Breast epithelium (tissue), 2 donors: ENCODE measurements around the gene SRR.

GRCh38 chr17:2050945-2051948, 3.7 kb upstream of the HIC1 start:
- PRO-cap = unidirectional peak, minus-strand start at chr17:2051162
- RAMPAGE, long total RNA, 2 experiments = no peak in any of the 2 experiments

DNA sequence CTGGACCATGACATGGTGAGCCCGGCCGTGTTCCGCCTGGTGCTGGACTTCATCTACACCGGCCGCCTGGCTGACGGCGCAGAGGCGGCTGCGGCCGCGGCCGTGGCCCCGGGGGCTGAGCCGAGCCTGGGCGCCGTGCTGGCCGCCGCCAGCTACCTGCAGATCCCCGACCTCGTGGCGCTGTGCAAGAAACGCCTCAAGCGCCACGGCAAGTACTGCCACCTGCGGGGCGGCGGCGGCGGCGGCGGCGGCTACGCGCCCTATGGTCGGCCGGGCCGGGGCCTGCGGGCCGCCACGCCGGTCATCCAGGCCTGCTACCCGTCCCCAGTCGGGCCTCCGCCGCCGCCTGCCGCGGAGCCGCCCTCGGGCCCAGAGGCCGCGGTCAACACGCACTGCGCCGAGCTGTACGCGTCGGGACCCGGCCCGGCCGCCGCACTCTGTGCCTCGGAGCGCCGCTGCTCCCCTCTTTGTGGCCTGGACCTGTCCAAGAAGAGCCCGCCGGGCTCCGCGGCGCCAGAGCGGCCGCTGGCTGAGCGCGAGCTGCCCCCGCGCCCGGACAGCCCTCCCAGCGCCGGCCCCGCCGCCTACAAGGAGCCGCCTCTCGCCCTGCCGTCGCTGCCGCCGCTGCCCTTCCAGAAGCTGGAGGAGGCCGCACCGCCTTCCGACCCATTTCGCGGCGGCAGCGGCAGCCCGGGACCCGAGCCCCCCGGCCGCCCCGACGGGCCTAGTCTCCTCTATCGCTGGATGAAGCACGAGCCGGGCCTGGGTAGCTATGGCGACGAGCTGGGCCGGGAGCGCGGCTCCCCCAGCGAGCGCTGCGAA, 2.2 kb downstream of the HIC1 start:
- PRO-cap = no peak
- RAMPAGE, long total RNA, 2 experiments = no peak in any of the 2 experiments

DNA sequence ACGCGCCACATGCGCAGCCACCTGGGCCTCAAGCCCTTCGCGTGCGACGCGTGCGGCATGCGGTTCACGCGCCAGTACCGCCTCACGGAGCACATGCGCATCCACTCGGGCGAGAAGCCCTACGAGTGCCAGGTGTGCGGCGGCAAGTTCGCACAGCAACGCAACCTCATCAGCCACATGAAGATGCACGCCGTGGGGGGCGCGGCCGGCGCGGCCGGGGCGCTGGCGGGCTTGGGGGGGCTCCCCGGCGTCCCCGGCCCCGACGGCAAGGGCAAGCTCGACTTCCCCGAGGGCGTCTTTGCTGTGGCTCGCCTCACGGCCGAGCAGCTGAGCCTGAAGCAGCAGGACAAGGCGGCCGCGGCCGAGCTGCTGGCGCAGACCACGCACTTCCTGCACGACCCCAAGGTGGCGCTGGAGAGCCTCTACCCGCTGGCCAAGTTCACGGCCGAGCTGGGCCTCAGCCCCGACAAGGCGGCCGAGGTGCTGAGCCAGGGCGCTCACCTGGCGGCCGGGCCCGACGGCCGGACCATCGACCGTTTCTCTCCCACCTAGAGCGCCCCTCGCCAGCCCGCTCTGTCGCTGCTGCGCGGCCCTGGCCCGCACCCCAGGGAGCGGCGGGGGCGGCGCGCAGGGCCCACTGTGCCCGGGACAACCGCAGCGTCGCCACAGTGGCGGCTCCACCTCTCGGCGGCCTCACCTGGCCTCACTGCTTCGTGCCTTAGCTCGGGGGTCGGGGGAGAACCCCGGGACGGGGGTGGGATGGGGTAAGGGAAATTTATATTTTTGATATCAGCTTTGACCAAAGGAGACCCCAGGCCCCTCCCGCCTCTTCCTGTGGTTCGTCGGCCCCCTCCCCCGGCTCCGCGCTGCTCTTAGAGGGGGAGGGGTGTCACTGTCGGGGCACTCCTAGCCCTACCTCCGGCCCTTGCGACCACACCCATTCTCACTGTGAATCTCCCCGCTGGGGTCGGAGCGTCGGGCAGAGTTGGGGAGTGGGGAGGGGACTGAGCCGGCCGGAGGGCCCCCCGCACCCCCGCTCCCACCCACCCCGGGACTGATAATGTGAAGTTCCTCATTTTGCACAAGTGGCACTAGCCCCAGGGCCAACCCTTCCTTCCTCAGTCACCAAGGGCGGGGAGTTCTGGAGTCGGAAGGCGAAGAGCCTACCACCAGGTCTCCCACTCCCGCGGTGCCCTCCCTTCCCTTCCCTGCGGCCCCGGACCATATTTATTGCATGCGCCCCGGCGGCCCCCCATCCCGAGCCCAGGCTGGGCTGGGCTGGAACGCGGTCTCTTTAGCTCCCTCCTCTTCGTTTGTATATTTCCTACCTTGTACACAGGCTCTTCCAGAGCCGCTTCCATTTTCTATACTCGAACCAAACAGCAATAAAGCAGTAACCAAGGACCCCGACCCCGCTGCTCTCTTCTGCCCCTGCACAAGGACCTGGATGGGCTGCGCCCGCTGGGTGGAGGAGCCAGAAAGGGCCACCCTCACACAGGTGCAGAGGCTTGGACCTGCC, 3.9 kb downstream of the HIC1 start:
- PRO-cap = no peak
- RAMPAGE, long total RNA, 2 experiments = no peak in any of the 2 experiments

DNA sequence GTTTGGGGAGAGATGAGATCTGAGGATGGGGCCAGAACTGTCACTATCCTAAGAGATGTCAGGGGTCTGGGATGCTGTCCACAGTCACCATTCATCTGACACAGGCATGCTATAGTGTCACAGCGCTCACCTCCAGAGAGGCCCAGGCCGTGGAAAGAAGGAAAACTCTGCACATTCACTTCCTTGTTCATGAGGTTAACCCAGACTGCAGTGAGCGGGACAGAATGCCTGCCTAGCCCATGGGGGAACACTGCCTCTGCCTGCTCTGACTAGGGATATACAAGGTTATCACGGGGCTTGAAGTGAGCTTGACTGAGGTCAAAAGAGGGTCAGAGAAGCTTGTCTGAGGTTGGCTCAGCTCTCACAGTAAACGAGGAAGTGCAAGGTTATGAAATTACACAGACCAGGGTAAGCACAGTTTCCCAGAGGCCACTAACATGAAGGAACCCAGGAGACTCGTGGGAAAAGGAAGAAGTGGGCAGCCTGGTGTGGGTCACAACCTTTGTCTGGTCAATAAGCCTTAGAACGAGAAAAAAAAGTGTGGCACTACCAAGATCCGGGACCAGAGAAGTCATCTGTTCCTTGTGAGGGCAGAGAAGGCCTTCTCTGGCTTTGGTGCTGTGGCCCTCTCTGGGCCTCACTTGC, 28.7 kb downstream of the HIC1 start:
- PRO-cap = no peak
- RAMPAGE, long total RNA, 2 experiments = no peak in any of the 2 experiments

DNA sequence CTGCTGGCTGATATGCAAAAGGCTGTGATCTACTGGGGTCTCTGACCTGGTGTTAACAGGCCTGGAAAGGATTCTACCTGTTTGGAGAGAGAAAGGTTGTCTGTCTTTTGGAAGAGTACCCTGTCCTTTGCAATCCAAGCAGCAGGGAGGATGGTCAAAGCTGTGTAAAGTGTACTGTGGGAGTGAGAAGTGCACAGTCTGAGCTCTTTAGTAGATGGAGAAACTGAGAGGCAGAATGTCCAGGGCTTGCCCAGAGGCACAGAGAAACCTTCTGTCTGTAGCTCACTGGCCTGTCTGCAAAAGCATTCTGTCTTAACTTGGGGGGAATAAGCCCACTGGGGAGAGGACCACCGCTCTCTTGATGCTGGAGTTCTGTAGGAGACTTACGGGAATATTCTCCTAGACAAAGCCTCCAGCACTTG, 33.6 kb downstream of the HIC1 start:
- PRO-cap = no peak
- RAMPAGE, long total RNA, 2 experiments = no peak in any of the 2 experiments

DNA sequence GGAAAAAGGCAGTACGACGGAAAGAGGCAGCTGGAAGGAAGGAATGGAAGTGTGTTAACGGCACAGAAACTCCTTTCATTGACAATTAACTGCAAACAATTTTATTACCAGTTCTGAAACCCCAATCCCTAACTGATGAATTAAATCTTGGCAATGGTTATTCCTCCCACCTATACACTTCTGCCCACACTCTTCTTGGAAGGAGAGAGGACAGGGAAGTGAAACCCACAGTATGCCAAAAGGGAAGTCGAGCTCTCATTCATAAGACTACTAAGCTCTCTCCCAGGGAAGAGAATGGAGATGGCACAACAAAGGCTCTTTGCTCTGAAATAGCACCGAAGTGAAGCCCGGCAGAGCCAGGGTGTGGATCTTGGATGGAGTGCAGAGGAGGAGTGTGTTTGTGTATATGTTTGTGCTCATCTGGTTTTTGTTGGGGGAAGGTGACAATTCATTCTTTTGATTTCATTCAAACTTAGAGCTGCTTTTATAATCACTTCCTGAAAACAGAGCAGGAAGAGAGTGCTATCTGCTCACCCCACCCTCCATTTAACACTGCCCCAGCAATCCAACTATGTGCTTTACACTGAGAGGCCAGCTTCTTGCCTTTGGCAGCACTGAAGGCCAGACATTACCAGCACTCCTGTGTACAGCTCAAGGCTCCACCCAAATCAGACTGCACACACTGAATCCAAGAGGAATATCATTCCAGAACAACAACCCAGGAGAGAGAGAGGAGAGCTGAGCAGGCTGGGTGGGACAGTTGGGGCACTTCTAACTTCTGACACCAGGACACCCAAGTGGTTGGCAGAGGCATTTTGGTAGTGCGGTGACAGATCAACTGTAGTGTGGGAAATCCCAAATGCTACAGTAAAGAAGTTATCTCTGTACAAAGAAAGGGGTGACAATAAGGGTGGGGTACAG, 68.7 kb downstream of the HIC1 start:
- PRO-cap = no peak
- RAMPAGE, long total RNA, 2 experiments = no peak in any of the 2 experiments

DNA sequence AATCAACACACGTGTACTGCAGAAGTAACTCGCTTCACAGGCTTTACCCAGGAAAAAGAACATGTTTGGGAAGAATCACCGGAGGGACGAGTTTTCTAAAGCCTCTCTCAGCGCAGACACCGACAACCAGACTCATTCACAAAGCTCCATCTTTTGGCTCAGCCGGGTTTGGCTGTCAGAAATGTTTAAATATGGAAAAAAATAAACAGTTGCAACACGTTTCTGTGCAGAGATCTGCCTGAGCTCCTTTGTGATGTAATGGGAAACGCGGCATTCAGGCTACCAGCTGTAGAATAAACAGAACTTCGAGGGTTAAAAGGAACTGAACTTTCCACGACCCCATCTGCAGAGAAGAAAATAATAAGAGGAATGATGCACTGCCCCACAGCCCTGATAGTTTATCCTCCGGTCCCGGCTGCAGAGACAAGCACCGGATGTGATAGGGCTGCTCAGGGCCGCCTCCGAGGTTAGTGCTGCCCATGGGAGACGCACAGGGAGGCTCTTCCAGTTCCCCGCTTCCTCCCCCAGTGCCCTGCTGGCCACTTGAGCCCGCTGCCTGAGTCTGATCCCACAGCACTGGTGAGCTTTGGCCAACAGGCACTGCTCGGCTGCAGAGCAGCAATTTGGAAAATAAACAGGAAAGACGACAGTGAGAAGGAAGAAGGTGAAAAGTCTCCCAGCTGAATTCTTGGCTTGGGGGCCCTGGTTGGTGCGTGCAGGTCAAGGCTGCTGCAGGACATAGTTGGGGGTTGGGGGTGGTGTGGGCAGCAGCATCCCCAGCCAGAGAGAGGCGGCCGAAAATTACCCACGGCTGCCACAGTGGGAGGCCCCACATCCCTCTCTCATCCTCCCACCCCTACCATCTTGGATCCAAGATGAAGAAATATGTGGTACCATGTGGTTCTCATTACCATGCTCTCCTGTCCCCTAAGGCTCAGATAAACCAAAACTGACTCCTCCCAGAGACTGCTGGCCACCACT, 120.0 kb downstream of the HIC1 start:
- PRO-cap = no peak
- RAMPAGE, long total RNA, 2 experiments = no peak in any of the 2 experiments

- PRO-cap = no peak
- RAMPAGE, long total RNA, 2 experiments = no peak in any of the 2 experiments
Measured at GRCh38 chr17:2177146-2177911, 122.4 kb downstream of the HIC1 start.

DNA sequence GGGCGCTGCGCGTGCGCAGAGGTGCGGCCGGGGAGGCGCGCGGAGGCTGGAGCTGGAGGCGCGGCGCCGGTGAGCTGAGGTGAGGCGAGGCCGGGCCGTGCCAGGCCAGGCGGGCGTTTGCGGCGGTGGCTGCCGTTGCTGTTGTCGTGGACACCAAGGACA, at the start of gene SRR:
SRR (plus strand) TSS at position 12 of the 162 bp plus-strand sequence.
- PRO-cap = bidirectional peak, plus-strand start at position 18 of the sequence, minus-strand start outside the sequence
- RAMPAGE, long total RNA, 2 experiments = start-site peak on the plus strand in 2 of 2 experiments, centred at positions 21 to 34 of the sequence, 50 to 240 reads per replicate

GRCh38 chr17:2362722-2363145, 25.4 kb downstream of the SGSM2 start:
- PRO-cap = no peak
- RAMPAGE, long total RNA, 2 experiments = no peak in any of the 2 experiments

- PRO-cap = bidirectional peak, plus-strand start at chr17:2400043, minus-strand start at chr17:2399980
- RAMPAGE, long total RNA, 2 experiments = no peak in any of the 2 experiments
Measured at GRCh38 chr17:2399847-2400512, 880 bp downstream of the MNT start.

GRCh38 chr17:2435787-2436320, 35.0 kb upstream of the MNT start:
- PRO-cap = no peak
- RAMPAGE, long total RNA, 2 experiments = no peak in any of the 2 experiments

GRCh38 chr17:2482169-2482686, 29.5 kb downstream of the METTL16 start:
- PRO-cap = no peak
- RAMPAGE, long total RNA, 2 experiments = no peak in any of the 2 experiments

DNA sequence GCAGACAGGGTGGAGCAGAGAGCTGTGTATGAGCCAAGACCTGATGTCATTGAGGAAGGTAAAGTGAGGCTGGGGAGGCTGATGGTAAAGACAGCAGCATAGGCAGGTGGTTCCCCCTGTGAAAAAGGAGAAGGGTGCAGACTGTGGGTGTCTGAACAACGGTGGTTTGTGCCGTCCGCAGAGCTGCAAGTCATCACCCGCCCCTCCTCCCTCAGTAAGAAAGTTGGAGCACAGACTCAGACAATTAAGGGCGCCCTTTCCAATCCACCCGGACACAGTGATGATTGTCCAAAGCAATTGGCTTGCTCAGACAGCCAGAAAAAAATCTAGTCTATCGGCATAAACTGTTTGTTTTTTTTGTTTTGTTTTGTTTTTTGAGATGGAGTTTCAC, 30.9 kb upstream of the METTL16 start:
- PRO-cap = no peak
- RAMPAGE, long total RNA, 2 experiments = no peak in any of the 2 experiments

GRCh38 chr17:2683628-2684801, 27.5 kb downstream of the CLUH start:
- PRO-cap = no peak
- RAMPAGE, long total RNA, 2 experiments = no peak in any of the 2 experiments

DNA sequence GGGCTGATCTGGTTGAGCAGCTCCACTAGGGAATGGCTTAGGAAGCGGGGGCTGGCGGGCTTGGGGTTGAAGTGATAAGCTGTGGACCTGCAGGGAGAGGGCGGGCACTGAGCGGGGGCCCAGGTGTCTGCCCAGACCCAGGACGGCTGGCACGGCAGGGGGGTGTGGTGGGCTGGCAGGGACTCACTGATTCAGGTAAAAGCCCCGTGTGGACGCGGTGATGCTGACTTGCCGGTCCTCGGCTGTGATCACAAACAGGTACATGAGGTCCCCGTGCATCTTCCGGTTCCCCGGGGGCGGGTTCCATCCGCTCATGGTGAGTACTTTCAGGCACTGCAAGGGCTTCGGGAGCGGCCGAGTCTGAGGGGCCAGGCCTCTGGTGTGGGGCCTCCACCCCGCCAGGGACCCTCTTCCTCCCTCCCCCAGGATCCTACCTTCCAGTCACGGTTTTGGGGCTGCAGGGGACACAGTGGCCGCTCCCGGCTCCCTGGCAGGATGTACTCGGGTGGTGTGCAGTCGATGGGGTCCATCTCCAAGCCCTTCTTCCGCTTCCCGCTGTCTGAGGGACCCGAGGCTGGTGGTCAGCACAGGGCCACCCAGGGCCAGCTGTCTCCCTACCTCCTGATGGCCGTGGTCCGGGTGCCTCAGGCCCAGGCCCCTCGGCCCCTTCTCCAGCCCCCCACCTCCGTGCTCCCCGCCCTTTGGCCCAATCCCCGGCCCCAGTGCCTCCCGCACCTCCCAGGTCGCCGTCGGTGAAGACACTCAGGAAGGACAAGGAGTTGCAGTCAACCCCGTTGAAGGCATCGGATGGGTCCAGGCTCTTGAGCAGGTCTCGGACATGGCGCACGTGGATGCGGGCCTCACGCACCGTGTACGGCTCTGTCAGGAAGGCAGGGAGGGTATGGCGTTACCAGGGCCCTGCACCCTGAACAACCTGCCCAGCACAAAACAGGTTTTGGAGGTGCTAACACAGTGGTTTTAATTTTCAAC, 10.1 kb downstream of the CLUH start:
- PRO-cap = no peak
- RAMPAGE, long total RNA, 2 experiments = no peak in any of the 2 experiments

DNA sequence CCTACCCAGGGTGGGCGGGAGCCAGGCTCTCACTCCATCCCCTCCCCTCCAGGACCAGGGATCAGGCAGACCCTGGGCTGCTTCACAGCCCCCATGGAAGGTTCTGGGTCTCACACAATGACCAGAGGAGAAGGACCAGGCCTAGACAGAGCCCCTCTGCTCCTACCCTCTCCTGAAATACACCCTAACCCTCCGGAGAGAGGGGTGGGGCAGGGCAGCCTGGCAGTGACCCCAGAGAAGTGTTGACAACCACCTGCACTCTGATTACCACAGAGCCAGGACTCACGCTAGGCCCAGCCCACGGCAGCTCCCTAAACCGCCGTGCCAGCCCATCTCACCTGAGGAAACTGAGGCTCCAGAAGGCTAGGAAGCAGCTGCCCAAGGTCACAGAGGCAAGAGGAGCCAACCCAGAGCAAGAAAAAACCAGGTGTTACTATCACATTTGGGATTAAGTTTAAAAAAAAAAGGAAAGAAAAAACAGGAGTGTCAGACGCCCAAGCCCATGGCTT, 3.3 kb downstream of the CLUH start:
- PRO-cap = no peak
- RAMPAGE, long total RNA, 2 experiments = no peak in any of the 2 experiments

- PRO-cap = no peak
- RAMPAGE, long total RNA, 2 experiments = no peak in any of the 2 experiments
Measured at GRCh38 chr17:2854744-2855058, 58.5 kb downstream of the RAP1GAP2 start.

DNA sequence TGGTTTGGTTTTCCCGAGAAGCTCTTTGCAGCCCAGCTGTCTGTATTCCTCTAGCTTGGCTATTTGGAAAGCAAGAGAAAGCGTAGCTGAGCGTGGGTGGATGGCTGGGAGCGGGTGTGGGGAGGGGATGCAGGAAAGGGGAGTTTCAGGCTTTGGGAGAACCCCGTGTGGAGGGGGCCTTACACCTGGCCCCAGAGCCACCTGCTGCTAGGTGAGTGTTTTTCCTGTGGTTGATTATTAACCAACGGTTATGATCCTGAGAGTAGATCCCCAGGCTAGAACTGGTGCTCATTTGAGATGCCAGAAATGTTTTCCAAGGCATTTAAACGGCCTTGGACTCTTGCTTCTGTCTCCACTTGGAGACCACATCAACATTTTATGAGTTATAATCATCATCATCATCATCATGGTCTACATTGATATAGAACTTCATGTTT, 103.8 kb downstream of the RAP1GAP2 start:
- PRO-cap = no peak
- RAMPAGE, long total RNA, 2 experiments = no peak in any of the 2 experiments

- PRO-cap = no peak
- RAMPAGE, long total RNA, 2 experiments = start-site peak on the plus strand in 1 of 2 experiments, at chr17:2975661-2975687 at its widest, 7 reads per replicate
Measured at GRCh38 chr17:2975297-2975857, 88.0 kb downstream of the OR1D5 start.